ENCODE measurements around a stretch of chr20.

DNA sequence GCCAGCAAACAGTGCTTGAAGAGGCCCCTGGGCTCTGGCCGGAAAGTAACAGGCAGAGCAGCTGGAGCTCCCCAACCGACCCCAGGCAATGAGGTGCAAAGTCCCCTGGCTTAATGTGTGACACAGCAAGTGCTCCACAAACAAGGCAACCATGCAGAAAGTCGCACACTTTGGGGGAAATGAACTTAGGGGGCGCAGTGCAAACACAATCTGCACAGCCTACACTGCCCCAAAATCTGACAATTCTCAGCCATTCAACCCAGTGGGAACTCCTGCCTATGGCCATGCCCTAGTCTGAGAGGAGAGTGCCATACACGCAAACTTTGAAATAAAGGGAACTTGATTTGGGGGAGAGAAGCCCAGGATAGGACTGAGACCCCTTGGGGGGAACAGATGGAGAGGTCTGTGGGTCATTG is 1.8 kb downstream of the BCL2L1 start:
- RRBS, result no CpG with 5 or more reads among the region's 5 CpGs

DNA sequence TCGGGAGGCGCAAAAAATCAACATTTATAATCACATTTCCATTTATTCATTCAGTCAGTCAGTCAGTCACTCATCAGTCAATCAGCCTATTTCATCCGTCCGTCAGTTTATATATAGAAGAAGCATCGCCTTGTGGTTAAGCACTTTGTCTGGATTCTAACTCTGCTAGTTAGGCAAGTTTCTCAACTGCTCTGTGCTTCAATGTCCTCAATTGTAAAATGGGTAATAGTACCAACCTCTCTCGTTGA is 1.3 kb upstream of the BCL2L1 start:
- RRBS, result no CpG with 5 or more reads among the region's 6 CpGs

GRCh38 chr20:31745441-31746454 is 6.7 kb downstream of the TPX2 start:
- RRBS, result no CpG with 5 or more reads among the region's 2 CpGs

GRCh38 chr20:31810028-31810753 is 9.0 kb upstream of the MYLK2 start:
- RRBS, result no CpG with 5 or more reads among the region's 8 CpGs

DNA sequence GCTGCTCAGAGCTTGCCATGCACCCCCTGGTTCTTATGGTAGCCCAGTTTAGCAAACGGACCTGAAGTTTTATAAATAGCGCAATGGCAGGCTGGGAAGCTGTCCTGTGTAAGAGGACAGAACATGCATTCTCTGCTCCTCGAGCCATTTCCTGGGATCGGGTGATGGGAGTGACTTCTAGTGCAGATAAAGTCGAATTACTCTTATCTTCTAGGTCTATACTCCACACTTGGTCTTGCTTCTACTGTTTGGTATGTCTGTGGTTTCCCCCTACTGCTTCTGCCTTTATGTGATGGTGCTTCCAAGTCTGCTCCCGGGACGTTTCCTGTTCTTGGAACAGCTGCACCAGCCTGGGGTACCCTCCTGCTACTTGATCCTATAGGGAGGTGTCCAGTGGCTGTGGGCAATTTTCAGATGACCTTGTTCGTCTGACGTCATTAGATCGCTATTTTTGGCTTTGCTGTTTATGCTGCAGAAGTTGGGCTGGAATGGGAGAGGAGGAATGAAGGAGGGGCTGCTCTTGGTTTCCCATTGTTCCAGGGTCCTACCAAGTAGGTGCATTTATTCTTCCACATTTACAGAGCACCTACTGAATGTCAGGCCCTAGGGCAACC is 6.9 kb upstream of the MYLK2 start:
- RRBS, result no CpG with 5 or more reads among the region's 10 CpGs

DNA sequence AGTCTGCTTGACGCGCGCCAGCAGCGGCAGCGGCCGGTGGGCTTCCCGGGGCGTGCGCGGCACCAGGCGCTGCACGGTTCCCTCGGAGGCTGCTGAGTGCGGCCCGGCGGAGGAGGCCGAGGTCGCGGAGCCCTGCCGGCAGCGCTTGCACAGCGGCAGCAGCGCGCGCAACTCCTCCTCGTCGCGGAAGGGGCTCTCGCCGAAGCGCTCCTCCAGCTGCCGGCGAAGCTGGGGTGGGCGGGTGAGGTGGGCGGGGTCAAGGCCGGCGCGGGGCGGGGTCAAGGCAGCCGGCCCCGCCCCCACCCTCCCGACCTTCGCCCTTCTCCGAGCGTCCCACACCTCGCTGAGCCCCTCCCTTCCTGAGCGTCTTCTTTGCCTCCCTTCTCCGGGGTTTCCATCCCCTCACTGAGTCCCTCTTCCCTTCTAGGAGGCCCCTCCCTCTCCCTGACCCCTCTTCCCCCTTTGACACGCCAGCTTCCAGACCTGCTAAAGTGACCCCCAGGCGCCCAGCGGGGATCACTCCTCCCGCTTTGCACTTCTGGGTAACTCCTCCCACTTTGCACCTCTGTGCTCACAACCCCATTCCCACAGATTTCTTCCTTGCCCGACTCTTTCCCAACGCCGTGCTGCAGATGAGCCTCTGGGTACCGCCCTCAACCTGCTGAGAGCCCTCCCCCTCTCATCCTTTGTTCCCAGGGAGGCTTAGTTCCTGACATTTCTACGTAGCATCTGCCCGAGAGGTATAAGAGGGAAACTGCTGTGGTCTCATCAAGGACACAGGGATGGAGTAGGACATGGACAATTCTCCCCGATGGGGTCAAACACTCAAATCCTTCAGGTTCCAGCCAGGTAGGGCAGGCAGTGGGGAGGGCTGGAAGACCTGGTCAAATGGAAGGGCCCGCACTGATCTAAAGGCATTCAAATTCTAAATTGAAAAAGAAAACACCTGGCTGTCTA is 8.6 kb downstream of the DUSP15 start:
- RRBS, result 3% methylated on average over 35 of the region's 60 CpGs

DNA sequence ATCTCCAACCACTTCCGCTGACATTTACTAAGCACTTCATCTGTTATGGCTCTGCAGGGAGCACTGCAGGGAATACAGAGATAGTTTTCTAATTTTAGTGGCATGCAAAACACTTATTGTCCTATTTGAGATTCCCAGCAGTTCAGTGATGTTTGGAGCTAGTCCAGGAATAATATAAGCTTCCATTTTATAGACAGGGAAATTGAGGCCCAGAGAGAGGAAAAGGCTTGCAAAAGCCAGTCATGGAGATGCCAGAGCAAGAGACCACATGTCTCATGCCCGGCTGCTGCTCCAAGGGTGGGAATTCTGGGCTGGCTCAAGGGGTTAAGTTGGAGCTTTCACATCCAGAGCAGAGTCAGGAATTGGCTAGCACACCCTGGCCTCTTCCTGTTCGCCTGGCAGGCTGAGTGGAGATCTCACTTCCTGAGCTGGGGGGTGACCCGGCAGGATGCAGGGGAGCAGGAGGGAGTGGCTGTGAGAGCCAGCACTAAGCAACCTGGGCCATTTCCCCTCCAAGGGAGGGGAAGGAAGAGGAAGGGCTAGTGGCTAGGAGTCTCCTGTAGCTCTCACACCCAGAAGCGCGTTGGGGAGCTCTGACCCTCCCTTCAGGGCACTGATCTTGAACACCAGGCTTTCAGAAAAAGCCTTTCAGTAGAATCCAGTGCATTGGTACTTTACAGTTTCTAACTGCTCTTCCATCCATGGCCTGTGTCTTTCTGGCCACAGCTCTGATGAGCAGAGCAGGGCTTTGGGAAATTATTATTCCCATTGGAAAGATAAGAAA is 2.5 kb upstream of the CCM2L start:
- RRBS, result no CpG with 5 or more reads among the region's 6 CpGs

- RRBS, result 0% methylated on average over 1 of the region's 9 CpGs
These were observed 45.4 kb downstream of the TM9SF4 start for GRCh38 chr20:32154827-32155444.

DNA sequence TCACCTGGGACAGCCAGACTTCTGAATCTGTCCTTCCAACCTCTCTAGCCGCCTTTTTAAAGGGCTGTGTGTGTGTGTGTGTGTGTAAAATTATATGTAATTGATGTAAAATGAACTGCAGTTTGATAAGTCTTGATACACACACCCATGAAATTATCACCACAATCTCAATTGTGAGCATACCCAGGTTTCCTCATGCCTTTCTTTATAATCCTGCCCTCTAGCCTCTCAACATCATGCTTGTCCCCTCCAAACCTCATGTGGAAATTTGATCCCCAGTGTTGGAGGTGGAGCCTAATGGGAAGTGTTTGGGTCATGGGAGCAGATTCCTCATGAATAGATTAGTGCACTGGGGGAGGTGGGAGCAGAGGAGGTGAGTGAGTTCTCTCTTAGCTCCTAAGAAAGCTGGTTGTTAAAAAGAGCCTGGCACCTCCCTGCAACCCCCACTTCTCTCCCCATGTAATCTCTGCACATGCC is 39.1 kb downstream of the PLAGL2 start:
- RRBS, result no CpG with 5 or more reads among the region's 1 CpG

- RRBS, result no CpG with 5 or more reads among the region's 11 CpGs
These were observed 25.5 kb downstream of the PLAGL2 start for GRCh38 chr20:32181931-32182614.

DNA sequence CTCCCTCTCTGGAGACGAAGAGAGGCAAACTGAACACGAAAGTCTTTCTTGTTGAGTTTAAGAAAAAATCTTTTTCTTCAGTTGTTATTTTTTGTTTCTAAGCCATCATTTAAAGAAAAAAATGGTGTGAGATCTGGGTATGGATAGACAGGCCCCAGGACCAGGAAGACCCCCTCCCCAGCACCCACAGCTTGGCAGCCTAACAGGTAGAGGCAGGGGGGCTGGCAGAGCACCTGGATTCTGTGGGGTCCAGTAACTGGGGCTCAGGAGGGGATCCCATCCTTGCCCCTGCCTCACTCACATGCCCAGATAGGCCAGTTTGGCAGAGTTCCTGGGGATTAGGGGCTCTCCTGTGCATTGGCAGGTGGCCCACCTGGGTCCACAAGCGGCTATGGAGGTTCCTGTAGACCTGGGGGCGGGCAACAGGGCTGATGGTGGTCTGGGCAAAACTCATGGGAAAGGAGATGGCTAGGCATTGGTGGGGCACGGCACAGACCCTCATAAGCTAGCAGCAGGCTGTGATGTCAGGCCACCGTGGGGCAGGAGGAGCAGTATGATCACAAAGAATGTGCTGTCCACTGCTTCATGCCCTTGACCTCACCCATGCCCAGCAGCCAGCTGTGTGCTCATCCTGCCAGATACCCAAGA is 19.4 kb downstream of the PLAGL2 start:
- RRBS, result no CpG with 5 or more reads among the region's 6 CpGs

GRCh38 chr20:32193176-32194030 is 14.1 kb downstream of the PLAGL2 start:
- RRBS, result no CpG with 5 or more reads among the region's 9 CpGs

DNA sequence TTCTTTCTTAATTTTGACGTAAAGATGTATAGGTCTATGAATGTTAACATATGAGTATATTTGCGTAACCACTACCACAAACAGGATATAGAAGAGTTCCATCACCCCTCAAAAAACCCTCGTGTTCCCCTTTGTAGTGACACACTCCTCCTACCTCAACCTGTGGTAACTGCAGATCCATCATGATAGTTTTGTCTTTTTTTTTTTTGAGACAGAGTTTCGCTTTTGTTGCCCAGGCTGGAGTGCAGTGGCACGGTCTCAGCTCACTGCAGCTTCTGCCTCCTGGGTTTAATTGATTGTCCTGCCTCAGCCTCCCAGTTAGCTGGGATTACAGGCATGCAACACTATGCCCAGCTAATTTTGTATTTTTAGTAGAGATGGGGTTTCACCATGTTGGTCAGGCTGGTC is 28.1 kb upstream of the KIF3B start:
- RRBS, result no CpG with 5 or more reads among the region's 5 CpGs

DNA sequence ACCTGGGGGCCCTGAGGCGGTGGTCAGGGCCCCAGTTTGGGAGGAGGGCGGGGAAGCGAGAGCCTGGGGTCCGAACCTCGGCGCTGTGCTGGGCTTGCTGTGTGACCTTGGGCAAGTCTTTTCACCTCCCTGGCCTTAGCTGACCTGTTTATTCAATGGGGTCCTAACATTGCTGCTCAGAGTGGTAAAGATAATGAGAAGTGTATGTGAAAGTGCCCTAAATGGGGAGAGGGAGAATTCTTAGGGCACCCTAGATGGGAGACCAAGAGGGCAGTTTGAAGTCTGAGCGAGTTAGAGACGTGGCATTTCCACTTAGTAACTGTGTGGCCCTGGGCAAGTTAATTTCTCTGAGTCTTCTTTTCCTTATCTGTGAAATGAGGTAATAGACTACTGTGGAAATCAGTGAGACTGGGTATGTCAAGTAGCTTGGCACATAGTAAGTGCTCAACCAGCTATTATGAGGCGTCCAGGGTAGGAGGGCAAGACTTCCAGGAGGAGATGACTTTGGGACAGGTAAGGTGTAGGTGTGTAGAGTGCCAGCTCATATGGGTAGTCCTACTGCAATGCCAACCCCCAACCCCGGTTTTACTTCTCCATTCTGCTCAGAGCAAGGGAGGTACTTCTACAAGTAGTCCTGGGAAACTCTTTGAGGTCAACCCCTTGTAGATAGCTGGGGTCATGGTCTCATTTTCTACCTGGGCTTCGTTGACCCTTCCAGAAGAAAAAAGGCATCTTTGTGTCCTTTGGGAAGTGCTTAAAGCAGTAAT is 727 bp downstream of the KIF3B start:
- RRBS, result no CpG with 5 or more reads among the region's 11 CpGs

DNA sequence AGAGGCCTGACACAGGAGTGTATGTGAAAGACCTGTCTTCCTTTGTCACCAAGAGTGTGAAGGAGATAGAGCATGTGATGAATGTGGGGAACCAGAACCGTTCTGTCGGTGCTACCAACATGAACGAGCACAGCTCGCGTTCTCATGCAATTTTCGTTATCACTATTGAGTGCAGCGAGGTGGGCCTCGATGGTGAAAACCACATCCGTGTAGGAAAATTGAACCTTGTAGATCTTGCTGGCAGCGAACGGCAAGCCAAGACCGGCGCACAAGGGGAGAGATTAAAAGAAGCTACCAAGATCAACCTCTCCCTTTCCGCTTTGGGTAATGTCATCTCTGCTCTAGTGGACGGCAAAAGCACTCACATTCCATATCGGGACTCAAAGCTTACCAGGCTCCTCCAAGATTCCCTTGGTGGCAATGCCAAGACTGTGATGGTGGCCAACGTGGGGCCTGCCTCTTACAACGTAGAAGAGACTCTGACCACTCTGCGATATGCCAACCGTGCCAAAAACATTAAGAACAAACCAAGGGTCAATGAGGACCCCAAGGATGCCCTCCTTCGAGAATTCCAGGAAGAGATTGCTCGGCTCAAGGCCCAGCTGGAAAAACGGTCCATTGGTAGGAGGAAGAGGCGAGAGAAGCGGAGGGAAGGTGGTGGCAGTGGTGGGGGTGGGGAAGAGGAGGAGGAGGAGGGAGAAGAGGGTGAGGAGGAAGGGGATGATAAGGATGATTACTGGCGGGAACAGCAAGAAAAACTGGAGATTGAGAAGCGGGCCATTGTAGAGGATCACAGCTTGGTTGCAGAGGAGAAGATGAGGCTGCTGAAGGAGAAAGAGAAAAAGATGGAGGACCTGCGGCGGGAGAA is 33.1 kb downstream of the KIF3B start:
- RRBS, result no CpG with 5 or more reads among the region's 29 CpGs

- RRBS, result no CpG with 5 or more reads among the region's 6 CpGs
These were observed 29.2 kb downstream of the ASXL1 start for GRCh38 chr20:32387223-32387851.

GRCh38 chr20:32469861-32470286 is 111.7 kb downstream of the ASXL1 start:
- RRBS, result no CpG with 5 or more reads among the region's 16 CpGs

- RRBS, result no CpG with 5 or more reads among the region's 8 CpGs
These were observed 107.1 kb downstream of the NOL4L start for GRCh38 chr20:32477918-32478498.

DNA sequence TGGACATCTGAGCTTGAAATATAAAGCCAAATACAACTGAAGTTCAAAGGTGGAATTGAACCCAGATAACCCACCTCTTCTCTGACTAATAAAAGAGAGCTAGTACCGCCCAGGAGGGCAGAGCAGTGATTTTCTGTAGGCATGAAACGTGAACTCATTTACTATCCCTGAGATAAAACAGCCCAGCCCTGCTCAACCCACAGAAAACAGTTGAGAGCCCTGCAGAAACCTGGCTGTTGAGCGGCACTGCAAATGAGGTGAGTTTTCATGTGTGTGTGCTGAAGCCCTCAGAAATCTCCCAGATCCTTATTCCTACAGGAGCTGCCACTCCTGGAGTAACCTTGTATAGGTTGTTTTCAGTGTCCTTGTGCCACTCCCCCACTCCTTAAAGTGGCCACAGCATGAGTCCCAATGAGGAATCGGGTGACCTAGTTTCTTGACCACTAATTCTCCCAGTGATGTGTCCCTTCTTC is 99.2 kb downstream of the NOL4L start:
- RRBS, result no CpG with 5 or more reads among the region's 4 CpGs

- RRBS, result no CpG with 5 or more reads among the region's 16 CpGs
These were observed 87.4 kb downstream of the NOL4L start for GRCh38 chr20:32497440-32498350.

Data from NB4 (cell line).